ENCODE results near the gene TACC2.

DNA sequence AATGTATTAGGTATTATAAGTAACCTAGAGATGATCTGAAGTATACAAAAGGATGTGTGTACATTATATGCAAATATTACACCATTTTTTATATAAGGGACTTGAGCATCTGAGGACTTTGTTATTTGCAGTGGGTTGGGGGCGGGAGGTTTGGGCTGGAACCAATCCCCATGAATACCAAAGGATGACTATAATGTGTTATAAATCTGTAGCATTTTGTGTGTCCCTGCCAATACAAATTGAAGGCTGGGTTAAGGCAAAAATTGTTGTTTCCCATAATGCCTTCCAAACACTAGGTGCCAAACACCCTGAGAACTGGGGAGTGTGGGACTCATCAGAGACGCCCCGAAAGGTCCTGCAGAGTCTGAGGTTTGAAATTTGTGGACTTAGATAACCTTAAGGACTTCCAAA is 150.2 kb upstream of the PLPP4 start:
- RRBS, result no CpG with 5 or more reads among the region's 3 CpGs

GRCh38 chr10:120949997-120950708 is 99.0 kb downstream of the WDR11 start:
- RRBS, result 22% methylated on average over 6 of the region's 26 CpGs

GRCh38 chr10:121034309-121034730 is 183.2 kb downstream of the WDR11 start:
- RRBS, result no CpG with 5 or more reads among the region's 8 CpGs

- RRBS, result no CpG with 5 or more reads among the region's 6 CpGs
Observed at GRCh38 chr10:121239704-121240461, 358.4 kb downstream of the FGFR2 start.

DNA sequence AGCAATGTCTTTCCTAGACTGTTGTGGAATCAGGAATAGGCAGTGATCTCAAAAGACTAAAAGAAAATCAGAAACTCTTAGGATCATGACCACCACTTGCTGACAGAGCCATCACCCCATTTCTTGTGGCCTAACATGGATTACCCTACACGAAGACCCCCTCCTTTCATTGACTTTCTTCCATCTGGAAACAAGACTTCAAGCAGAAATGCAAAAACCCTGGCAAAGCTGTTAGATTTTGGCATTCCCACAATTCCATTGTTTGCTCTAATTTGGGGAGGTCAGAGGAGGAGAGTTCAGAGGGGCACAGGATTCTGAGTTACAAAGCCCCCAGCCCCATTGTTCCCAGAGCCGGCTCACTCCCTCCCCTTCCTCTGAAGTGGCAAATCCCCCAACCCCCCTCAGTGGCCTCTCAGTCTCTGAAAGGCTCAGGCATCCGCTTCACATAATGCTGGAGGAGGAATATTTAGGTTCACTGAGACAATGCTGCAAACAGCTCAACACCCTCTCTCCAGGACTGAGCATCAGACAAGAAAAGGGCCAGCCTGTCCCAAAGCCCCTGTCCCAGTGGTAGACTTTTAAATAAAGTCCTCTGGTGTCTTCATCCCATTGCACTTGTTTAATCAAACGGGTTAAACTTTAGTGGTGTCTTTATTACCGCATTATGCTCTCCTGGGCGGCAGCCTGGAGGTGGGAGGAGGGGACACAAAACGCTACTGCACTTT is 258.1 kb downstream of the FGFR2 start:
- RRBS, result no CpG with 5 or more reads among the region's 7 CpGs

DNA sequence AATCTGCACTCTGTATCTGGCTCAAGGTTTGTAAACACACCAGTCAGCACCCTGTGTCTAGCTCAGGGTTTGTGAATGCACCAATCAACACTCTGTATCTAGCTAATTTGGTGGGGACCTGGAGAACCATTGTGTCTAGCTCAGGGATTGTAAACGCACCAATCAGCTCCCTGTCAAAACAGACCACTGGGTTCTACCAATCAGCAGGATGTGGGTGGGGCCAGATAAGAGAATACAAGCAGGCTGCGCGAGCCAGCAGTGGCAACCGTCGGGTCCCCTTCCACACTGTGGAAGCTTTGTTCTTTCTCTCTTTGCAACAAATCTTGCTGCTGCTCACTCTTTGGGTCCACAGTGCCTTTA is 232.2 kb downstream of the FGFR2 start:
- RRBS, result no CpG with 5 or more reads among the region's 5 CpGs

GRCh38 chr10:121487143-121487590 is 111.1 kb downstream of the FGFR2 start:
- RRBS, result no CpG with 5 or more reads among the region's 4 CpGs

GRCh38 chr10:121525033-121525761 is 73.0 kb downstream of the FGFR2 start:
- RRBS, result no CpG with 5 or more reads among the region's 9 CpGs

DNA sequence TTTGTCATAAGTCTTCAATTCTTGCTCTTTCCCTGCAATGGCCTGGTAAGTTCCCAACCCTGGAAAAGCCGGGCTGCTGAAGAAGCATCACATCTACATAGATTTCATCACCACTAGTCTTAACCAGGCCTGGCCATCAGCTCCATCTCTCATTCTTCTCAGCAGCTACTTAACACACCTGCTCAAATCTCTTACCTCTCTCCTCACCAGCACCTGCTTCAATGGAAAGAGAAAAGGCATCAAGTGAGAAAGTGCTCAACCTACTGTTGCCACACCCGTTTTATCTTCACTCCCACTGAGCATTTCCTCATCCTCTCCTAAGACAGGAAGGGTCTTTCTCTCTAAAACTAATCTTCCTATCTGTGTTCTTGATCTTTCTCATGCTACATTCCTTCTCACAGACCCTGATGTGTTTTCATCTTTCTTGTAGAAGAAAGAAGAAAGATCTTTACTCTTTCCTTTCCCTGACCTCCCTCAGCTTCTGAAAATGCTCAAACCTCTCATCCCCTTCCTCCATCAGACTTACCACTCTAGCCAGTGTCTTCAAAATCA is 148.6 kb downstream of the ATE1 start:
- RRBS, result no CpG with 5 or more reads among the region's 2 CpGs

GRCh38 chr10:121974208-121974971 is 627 bp downstream of the NSMCE4A start:
- RRBS, result under 1% methylated on average over 25 of the region's 71 CpGs

- RRBS, result no CpG with 5 or more reads among the region's 11 CpGs
Observed at GRCh38 chr10:121988709-121989412, at the start of gene TACC2. Gene TACC2 (plus strand): TSS chr10:121989163.

- RRBS, result no CpG with 5 or more reads among the region's 25 CpGs
Observed at GRCh38 chr10:122021219-122022243, 32.6 kb downstream of the TACC2 start.

DNA sequence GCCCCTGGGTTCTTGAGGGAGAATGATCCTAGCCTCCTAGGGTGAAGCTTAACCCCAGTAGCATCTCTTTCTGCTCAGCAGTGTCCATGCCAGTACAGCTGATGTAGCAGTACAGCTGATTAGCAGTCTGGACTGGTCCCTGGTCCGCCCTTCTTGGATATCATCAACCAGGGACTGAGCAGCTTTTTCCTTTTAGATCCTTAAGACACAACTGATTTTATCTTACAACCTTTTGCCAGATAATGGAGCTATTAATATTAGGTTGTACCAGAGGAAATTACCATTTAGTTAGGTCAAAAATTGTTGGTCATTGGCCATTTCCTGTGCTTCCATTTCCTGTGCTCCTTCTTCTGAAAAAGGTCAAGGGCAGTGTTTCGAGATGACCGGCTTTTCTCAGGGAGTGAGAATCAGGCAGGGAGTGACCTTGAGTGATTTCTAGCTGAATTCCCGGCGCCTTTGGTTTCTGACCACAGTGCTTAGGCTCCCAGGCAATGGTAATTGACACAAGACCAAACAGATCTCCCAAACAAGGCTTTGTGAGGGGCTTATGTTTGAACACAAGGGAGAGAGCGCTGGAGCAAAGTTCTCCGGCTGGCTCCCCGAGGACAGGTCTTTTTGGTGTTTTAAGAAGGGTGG is 65.5 kb downstream of the TACC2 start:
- RRBS, result 81% methylated on average over 4 of the region's 8 CpGs

DNA sequence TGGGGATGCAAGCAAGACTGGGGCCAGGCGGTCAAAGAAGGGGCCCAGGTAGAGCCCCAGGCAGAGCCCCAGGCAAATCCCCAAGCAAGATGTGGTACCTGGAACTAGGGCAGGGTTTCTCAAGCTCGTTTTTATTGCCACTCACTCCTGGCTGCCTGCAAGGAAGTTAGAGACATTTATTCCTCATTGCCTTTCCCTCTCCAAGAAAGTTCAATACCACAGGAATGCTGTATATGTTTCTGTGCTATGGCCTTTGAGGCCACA is 71.2 kb downstream of the TACC2 start:
- RRBS, result no CpG with 5 or more reads among the region's 2 CpGs

GRCh38 chr10:122132131-122133205 is 138.6 kb upstream of the BTBD16 start:
- RRBS, result no CpG with 5 or more reads among the region's 24 CpGs

DNA sequence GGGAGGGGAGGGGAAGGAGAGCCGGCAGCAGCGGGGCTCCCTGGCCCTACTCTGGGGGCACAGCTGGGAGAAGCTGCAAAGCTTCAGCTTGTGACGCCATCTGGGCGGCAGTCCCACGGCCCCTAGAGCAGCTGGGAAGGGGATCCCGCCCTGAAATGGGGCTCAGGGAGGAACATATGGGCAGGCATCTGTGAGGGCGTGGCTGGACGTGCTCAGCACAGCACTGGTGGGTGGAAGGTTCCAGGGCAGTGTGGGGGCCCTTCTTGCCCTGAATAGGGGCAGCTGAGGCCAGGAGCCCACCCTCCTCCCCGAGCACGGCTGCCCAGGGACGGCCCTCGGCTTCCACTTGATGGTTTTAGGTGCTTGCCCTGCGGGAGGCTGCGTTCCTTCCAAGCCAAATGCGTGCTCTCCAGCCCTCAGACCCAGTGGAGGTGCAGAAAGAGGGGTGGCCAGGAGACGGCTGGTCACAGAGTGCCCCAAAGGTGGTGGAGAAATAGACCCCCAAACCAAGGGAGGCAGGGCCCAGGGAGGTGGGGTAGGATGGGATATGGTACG is 120.9 kb upstream of the BTBD16 start:
- RRBS, result no CpG with 5 or more reads among the region's 17 CpGs

- RRBS, result 30% methylated on average over 10 of the region's 26 CpGs
Observed at GRCh38 chr10:122162778-122163369, 108.2 kb upstream of the BTBD16 start.

DNA sequence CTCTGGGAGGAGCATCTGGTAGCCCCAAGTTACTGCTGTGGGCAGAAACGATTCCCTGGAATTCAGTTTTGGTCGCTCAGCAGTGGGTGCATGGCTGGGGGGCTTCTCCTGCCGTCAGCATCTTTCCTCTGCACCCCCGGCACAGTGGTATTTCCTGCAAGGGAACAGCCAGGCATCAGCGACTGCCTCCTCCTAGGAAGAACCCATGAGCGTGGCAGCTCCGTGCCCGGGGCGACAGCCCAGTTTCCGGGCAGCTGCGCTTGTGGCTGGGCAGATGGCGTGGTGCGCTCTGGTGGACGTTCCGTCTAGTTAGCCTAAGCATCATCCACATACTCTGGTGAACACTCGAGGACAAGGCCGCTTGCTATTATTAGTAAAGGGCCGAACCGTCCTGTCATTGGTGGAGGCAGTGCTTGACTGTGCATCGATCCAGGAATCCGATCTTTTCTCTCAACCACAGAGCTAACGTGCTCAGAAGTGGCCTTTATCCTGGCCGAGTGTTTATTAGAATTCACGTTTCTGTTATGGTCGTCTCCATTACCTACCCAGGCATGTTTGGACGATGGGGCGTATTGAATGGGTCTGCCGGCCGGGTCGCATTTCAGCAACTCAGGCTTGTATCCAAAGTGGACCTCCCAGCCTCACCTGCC is 106.8 kb upstream of the BTBD16 start:
- RRBS, result 65% methylated on average over 4 of the region's 30 CpGs

- RRBS, result no CpG with 5 or more reads among the region's 9 CpGs
Observed at GRCh38 chr10:122286711-122287351, 15.7 kb downstream of the BTBD16 start.

GRCh38 chr10:122307548-122308782 is 36.9 kb downstream of the BTBD16 start:
- RRBS, result no CpG with 5 or more reads among the region's 17 CpGs

Measured in zone of skin (tissue), 1 donor.